ENCODE results near the genes IRX6, OGFOD1, MT3, MT1F, MT1H and MT1X.

DNA sequence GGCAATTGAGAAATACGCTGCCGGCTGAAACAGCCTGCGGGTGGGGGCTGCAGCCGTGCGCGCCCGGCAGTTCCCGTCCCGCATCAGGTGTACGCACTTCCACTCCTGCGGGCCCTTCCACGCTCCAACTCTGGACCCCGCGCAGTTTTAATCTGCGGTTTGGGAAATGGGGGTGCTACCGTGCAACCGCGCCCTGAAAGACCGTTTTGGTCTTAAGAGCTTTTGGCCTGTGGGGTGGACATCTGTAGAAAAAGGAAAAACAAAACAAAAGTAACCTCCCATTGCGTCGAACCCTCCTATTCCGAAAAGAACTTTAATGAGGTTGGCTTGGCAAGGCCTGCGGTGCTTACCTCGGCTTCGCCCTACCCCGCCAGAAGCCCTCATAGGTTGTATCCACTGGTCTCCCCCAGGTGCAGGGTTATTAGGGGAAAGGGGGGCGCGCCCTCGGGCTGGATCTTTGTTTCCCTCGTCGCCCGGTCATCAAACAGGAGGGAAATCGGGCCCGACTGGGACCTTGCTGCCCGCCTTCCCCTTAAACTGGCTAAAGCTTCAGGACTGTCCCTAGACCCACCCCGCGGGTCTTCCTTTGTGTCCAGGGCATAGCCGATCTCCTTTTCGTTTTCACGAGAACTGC is 7.3 kb downstream of the IRX5 start:
- RAMPAGE, long total RNA = no peak
- RRBS = 6% methylated on average over 7 of the region's 40 CpGs

DNA sequence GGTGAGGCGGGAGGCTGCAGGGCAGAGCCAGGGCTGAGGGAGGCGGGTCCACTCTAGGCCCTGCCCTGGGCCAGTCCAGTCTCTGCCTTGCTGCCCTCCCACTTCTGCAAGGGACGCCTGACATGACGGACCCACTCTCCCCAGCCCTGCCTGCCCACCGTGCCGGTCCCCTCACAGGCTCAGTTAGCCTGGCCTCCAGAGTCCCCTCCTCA is 160.6 kb downstream of the IRX5 start:
- RAMPAGE, long total RNA = no peak
- RRBS = 86% methylated on average over 1 of the region's 6 CpGs

DNA sequence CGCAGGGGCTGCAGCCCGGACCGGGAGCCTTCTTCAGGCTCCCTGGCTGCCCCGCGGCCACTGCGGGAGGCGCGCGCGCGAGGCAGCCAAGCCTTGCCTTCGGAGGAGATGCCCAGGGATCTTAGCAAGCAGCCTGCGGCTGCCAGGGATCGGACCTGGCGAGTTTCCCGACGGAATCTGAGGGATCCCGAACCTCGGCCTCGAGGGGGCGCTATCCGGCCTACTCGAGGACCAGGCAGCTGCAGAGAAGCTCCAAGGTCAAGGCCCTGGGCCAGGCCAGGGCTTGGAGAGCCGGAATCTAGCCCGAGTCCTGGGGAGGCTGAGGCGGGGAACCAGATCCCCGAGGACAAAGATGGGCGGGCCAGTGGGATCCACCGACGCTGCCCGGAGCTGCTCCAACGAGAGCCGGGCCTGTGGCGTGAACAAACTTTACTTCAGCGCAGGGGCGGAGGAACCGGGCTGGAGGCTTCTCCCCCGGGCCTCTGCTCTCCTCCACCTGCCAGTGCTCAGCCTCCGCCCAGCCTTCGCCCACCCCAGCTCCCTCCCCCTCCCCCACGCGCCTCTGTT is at the start of gene IRX6:
Gene IRX6, plus strand, starts transcription at position 499 of the 567 bp plus-strand sequence.
- RAMPAGE, long total RNA = no peak
- RRBS = 2% methylated on average over 16 of the region's 42 CpGs

- RAMPAGE, long total RNA = no peak
- RRBS = no CpG with 5 or more reads among the region's 22 CpGs
Measured at GRCh38 chr16:55325099-55325963, 1.3 kb downstream of the IRX6 start.

GRCh38 chr16:55437412-55437968 is 41.5 kb upstream of the MMP2 start:
- RAMPAGE, long total RNA = no peak
- RRBS = no CpG with 5 or more reads among the region's 3 CpGs

GRCh38 chr16:55557086-55557577 is 9.4 kb upstream of the CAPNS2 start:
- RAMPAGE, long total RNA = no peak
- RRBS = no CpG with 5 or more reads among the region's 1 CpG

DNA sequence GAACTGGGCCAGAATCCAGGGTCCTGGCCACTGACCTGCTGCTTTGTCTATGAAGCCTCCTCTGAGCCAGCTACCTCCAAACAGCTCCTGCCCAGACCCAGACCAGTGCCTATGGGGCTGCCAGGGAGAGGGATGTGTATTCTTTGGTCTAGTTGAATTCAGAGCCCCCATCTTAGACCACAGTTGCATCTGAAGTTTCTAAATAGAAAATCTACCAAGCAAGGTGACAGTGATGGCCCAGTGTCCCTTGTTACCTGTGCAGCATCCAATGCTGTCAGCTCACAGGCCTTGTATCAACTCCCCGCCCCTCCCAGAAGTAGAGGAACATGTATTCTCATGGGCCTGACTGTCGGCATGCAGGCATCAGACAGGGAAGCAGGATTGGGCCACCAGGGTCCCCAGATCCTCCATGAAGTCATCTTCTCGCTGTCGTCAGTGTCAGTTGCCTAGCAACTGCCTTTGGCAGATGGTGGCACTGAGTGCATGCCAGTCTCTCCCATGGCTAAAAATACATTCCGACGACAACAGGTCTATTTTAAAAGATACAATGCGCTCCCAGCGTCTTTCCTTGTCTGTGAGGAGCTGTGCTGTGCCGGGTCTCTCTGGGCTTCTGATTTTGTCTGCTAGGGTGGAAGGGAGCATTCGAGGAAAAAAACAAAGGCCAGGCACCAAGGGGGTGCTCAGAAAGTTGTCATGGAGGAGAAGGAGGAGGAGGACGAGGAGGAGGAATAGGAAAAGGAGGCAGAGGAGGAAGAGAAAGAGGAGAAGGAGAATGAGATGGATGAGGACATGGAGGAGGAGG is 36.8 kb upstream of the CES5A start:
- RAMPAGE, long total RNA = no peak
- RRBS = no CpG with 5 or more reads among the region's 11 CpGs

- RAMPAGE, long total RNA = no peak
- RRBS = no CpG with 5 or more reads among the region's 2 CpGs
Measured at GRCh38 chr16:56225123-56225464, 33.8 kb downstream of the GNAO1 start.

DNA sequence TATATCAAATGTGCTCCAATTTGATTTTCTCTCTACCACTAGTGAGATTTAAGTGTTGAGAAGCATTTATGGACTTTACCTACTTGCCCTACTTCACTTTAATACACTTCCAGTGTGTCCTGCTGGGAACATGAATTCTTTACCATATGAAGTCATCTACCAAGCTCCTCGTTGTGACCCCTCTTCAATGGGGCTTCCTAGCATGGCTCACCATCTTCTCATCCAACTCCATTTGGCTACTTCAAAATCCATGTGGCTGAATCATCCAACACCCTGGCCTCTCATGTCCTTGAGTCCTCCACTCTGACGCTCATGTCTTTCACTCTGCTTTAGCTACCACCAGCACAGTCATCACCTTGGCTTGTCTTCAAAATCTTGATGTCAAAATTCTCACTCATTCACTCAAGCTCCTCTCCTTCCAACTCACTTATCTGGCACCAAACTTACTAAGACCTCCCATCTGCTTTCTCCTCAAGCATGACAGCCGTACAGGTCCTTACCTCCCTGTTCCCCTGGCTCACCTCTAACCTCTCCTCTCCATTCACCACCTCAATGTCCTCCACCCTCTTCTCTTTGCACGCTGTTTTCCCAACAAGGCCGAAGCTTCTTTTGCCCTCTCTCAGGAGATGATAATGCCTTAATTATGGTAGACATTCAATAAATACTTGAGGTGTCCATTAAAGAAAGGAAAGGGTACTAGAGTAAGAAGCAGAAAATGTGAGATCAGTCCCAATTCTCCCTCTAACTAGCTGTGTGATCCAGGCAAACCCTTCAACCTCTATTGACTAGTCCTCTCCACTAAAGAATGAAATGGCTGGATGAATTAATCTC is 35.7 kb downstream of the AMFR start:
- RAMPAGE, long total RNA = no peak
- RRBS = no CpG with 5 or more reads among the region's 5 CpGs

DNA sequence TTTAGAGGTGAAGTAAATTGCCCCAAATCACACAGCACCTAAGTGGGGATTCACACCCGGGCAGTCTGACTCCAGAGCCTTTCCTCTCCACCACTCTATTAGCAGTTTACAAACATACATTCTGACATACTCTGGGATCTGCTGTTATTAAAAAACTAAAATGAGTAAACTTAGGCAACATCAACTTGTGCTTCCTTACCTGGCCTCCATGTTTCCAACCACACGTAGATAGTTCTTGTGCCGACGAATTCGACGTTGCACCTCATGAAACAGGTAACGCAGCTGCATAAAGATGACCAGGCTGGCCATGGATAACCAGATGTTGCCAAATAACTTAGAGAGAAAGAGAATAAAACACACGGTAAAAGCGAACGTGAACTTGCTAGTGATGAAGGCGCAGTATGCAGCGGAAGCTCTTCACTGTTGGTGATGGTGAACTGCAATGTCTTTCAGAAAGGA is 22.5 kb downstream of the AMFR start:
- RAMPAGE, long total RNA = no peak
- RRBS = no CpG with 5 or more reads among the region's 12 CpGs

- RAMPAGE, long total RNA = no peak
- RRBS = 2% methylated on average over 6 of the region's 33 CpGs
Measured at GRCh38 chr16:56451428-56452128, at the start of gene OGFOD1. Gene OGFOD1, plus strand, starts transcription at chr16:56451554.

GRCh38 chr16:56588920-56589843 is at the start of gene MT3:
Gene MT3, plus strand, starts transcription at chr16:56589528.
- RAMPAGE, long total RNA = no peak
- RRBS = 3% methylated on average over 7 of the region's 82 CpGs

GRCh38 chr16:56657326-56658136 is at the start of gene MT1F:
Gene MT1F, plus strand, starts transcription at chr16:56657959.
- RAMPAGE, long total RNA = start-site peak on the plus strand at chr16:56657928-56657967, 28 and 16 reads in 2 replicates
- RRBS = 10% methylated on average over 2 of the region's 47 CpGs

GRCh38 chr16:56668979-56670024 is at the start of gene MT1H:
Gene MT1H, plus strand, starts transcription at chr16:56669814.
- RAMPAGE, long total RNA = no peak
- RRBS = 7% methylated on average over 5 of the region's 45 CpGs

GRCh38 chr16:56681590-56682549 is at the start of gene MT1X:
Gene MT1X, plus strand, starts transcription at chr16:56682470.
- RAMPAGE, long total RNA = no peak
- RRBS = 25% methylated on average over 7 of the region's 49 CpGs

DNA sequence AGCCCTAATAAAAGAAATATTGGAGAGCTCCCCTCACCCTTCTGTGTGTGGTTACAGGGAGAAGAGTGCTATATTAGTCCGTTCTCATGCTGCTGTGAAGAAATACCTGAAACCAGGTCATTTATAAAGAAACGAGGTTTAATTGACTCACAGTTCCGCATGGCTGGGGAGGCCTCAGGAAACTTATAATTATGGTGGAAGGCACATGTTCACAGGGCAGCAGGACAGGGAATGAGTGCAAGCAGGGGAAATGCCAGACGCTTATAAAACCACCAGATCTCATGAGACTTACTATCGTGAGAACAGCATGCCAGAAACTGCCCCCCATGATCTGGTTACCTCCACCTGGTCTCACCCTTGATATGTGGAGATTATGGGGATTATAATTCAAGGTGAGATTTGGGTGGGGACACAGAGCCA is 1.0 kb upstream of the NUP93 start:
- RAMPAGE, long total RNA = no peak
- RRBS = no CpG with 5 or more reads among the region's 5 CpGs

DNA sequence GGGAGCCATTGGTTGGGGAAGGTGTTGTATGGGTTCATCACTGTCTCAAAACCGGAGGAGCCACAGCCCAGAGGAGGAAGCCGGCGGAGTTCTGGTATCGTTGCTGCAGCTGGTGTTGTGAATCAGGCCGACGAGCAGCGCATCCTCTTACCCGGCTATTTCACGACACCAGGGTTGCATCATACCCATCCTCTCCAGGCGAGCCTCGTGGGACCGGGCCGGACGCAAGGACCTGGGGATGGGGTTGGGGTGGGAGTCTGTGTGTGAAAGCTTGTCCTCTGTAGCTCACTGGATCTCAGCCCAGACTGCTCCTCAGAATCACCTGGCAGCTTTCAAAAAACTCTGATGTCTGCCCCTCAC is 6.6 kb upstream of the SLC12A3 start:
- RAMPAGE, long total RNA = no peak
- RRBS = 84% methylated on average over 11 of the region's 14 CpGs

- RAMPAGE, long total RNA = no peak
- RRBS = no CpG with 5 or more reads among the region's 13 CpGs
Measured at GRCh38 chr16:56983269-56983955, 5.9 kb upstream of the NLRC5 start.

DNA sequence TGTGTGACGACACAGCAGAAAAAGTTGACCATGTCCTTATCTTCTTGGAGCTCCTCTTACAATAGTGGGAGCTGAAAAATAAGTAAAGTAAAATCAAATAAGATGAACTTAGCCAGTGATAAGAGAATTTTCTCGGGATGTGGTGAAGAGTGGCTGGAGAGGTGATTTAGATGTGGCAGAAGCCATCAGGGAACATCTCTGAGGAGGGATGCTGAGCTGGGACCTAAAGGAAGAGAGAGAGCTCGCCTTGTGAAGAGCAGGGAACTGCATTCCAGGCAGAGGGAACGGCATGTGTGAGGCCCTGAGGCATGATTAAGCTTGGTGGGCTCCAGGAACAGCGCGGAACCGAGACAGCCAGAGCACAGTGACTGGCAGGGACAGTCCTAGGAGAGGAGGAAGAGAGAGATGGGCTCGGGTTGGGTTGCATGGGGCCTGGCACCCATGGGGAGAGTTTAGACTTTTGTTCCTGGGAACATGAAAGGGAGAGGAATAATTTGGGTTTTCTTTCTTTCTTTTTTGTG is 39.3 kb upstream of the CPNE2 start:
- RAMPAGE, long total RNA = no peak
- RRBS = no CpG with 5 or more reads among the region's 8 CpGs

GRCh38 chr16:57062161-57062810 is 30.1 kb upstream of the CPNE2 start:
- RAMPAGE, long total RNA = no peak
- RRBS = no CpG with 5 or more reads among the region's 12 CpGs

Data from hepatocyte (in vitro differentiated cells and primary cell).